SJSA1 (cell line): ENCODE measurements around a stretch of chr16.

DNA sequence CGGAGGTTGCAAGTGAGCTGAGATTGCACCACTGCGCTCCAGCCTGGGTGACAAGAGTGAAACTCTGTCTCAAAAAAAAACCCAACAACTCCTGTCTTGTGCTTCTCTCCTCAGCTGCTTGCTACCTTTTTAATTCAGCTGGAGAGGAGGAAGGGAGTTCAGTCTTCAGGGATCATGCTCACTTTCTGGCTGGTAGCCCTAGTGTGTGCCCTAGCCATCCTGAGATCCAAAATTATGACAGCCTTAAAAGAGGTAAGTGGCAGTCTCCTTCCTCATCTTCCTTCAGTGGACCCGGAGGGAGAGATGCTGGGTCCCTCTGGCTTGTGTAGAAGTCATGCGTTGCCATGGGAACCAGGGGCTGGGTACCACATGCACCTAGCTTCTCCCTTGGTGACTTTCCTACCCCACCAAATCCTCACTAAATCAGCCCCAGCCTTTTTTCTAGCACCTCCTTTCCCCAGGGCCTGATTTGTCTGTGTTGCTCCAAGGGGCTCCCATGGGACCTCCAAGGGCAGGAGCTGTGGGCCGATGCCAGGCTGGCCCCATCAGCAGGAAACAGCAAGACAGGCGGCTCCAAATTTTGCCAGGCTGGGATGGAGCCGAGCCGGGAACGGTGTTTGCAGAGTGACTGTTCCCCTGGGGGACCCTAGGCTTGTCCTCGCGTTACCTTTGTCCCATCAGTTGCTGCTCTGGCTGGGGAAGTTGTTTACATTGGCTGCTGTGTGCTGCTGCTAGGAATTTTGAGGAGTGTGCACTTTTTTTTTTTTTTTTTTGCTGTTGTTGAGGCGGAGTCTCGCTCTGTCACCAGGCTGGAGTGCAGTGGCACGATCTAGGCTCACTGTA, 65.2 kb downstream of the ABCC1 start:
- RAMPAGE, long total RNA, result no peak

DNA sequence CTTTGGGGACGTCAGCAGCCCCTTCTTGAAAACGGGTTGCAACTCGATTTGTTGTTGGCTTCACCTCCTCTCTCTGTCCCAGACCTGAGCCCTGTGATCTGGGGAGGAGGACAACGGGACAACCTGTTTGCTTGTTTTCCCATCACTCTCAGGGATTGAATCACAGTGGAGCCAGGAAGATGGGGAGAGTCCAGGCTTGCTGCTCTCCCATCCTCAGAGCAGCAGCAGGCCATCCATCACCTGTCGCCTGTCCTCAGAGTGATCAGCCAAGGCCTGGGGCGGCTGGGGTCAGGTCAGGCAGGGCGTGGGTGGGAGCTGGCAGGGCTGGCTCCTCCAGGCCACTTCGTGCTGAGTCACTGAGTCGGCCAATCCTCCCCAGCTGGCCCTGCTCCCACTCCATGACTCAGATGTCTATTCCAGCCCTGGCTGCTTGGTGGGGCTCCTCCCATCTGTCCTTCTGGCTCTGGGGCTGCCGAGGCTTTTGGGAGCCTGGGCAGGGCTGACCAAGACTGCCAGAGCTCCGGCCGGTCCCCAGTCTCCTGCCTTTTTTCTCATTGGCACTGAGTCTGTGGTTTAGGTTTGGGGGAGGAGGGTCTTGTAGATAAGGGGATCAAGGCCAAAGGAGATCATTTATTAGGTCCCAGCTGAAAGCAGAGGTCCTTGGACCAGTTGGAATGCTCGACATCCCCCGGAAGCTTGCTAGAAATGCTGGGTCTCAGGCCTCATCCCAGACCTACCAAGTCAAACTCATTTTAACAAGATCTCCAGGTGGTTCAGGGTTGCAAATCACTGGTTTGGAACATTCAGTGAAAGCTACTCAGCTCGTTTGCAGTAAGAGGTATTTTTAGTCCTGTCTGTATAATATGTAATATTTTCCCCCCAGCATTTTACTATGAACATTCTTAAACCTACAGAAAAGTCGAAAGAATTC, 72.7 kb downstream of the ABCC1 start:
- RAMPAGE, long total RNA, result no peak

GRCh38 chr16:16048060-16048432, 98.6 kb downstream of the ABCC1 start:
- RAMPAGE, long total RNA, result no peak

DNA sequence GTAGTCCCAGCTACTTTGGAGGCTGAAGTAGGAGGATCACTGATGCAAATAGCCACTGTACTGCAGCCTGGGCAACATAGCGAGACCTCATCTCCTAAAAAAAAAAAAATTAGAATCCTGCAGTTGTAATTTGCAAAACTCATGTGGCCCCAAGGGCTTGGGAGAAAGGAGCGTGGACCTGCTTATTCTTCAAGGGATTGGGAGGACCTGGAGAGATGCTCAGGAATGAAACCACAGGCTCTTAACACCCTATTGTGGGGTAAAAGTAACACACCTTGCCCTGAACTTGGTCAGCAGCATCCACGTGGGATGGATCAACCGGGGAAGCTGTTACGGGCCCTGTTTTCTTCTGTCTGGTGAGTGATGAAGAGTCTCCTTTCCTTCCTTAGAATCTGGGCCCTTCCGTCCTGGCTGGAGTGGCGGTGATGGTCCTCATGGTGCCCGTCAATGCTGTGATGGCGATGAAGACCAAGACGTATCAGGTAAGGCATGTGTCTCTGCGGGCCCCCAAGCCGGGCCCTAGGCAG, 103.0 kb downstream of the ABCC1 start:
- RAMPAGE, long total RNA, result no peak

DNA sequence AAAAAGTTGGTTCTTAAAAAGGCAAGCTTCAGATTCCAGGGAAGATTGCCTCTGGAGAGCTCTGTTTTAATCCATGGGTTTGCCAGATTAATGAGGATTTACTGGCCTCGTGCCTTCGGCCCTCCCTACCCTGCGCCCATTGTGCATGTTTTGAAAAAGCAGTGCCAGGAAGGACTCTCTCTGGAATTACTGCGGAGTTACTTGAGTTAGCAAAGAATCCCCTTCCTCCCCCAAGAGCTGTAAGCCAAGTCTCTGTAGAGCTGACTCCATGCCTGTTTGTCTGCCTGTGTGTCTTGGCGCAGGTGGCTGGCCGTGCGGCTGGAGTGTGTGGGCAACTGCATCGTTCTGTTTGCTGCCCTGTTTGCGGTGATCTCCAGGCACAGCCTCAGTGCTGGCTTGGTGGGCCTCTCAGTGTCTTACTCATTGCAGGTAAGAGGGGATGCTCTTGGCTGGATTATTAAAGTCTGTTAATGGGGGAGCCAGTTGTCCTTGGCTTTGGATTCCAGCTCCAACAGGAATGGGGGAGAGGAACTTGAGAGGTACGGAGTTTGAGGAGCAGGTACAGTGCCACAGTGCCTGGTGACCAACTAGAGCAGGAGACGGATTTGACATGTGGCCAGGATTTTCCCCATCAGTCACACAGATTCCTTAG, 98.7 kb downstream of the ABCC6 start:
- RAMPAGE, long total RNA, result no peak

DNA sequence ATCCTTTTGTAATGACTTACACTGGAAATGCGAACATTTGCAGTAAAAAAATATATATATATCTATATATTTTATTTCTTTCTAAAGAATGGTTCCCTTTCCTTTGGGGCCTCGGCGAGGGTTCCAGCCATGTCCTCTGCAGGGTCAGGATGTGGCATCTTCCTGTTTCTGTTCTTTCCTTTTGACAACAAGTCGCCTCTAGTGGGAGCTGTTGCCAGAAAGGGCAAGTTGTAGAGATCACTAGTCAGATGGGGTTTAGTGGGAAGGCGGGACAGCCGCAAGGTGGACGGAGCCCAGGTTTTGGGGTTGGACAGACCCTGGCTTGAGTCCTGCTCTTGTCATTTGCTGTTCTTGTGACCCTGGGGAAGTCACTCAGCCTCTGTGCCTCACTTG, 80.3 kb downstream of the ABCC6 start:
- RAMPAGE, long total RNA, result no peak

- RAMPAGE, long total RNA, result no peak
Measured at GRCh38 chr16:17238537-17239332, 232.0 kb downstream of the XYLT1 start.

GRCh38 chr16:17270445-17271112, 200.2 kb downstream of the XYLT1 start:
- RAMPAGE, long total RNA, result no peak

DNA sequence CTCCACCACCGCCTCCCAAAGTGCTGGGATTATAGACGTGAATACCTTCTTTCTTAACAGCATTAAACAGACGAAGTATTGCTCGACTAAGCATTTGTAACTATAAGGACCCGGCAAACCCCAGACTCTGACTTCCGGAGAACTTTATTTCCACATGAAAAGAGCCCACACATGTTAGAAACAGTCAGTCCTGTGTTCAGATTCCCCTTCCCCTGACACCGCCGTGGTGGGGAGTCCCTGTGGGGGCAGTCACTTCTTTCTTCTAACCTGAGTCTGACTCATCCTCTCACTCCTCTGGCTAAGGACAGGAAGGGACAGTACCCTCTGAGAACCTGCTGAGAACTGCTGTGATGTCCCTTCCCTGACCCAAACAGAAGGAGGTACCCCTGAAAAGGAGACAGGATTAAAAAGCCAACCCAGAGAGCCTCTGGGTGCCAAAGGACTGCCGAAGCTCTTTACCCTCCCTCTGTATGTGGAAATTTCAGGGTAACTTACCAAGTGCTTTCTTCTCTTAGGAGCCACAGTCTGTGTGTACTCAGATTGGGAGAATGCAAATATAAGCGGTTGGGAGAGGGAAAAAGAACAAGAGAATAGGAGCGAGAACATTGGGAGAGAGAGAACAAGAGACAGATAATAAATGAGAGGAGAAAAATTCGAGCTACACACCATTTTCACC, 165.0 kb downstream of the XYLT1 start:
- RAMPAGE, long total RNA, result no peak

DNA sequence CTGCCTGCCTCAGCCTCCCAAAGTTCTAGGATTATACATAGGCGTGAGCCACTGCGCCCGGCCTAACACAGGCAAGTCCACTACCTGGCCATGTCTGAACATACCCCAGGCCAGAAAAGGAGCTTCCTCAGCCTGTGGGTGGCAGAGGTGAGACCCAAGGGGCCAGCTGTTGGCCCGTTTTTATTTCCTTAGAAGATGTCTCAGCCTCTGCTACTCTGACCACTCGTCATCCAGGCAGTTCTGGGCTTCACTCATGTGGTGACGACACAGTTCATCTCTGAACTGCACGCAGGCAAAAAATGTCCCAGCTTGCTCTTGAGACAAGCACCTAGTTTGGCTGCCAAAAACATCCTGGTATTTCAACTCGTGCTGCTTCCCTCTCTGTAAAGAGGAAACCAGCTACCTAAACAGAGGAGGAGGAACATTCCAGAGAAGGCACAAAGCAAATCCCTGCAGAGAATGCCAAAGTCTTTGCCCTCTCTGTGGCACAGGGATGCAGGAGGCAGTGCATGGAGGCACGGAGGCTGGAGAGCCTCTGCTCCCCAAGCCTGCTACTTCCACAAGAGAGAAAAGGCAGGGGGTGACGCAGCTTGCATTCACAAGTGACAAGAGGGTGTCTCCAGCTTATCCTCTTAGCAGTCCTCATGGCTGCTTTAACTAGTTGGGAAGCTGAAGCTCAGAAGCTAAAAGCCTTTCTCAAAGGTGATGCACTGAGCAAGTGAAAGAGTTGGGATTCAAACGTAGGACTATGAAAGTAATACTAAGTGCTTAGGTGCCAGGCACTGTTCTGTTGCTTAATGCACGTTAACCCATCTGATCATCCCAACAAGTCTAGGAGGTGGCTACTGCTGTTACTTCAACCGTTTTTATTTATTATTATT, 125.6 kb downstream of the XYLT1 start:
- RAMPAGE, long total RNA, result no peak

DNA sequence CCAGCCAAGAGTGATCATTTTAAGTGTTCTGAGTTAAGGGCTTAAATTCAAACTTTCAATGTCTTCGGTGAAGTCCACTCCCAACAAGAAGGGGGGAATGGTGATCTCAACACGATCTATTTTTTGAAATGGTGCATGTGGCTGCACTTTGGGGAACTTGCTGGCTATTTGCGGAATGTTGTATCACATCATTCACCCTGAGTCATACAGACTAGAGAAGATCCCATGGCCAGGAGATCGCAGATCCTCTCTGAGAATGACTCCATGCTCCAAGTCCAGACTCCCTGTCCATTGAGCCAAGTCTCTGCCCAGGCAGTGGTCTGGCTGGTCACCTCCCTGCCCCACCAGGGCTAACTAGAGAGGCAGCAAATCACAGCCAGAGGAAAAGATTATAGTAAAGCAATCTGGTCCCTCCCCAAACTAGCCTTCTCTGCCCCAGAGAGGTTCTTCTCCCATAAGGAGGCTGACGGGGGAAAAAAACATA, 120.5 kb downstream of the XYLT1 start:
- RAMPAGE, long total RNA, result no peak

GRCh38 chr16:17369448-17370224, 101.1 kb downstream of the XYLT1 start:
- RAMPAGE, long total RNA, result no peak

GRCh38 chr16:17448891-17449507, 21.8 kb downstream of the XYLT1 start:
- RAMPAGE, long total RNA, result no peak

DNA sequence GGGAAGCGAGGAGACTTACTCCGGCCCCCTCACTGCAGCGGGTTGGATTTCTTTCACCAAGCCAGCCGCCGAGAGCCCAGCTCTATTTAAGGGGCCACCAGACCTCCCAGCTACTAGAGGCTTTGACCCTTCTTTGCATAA, 9.4 kb upstream of the NOMO2 start:
- RAMPAGE, long total RNA, result no peak

GRCh38 chr16:18794539-18794759, 4.3 kb upstream of the RPS15A start:
- RAMPAGE, long total RNA, result no peak

DNA sequence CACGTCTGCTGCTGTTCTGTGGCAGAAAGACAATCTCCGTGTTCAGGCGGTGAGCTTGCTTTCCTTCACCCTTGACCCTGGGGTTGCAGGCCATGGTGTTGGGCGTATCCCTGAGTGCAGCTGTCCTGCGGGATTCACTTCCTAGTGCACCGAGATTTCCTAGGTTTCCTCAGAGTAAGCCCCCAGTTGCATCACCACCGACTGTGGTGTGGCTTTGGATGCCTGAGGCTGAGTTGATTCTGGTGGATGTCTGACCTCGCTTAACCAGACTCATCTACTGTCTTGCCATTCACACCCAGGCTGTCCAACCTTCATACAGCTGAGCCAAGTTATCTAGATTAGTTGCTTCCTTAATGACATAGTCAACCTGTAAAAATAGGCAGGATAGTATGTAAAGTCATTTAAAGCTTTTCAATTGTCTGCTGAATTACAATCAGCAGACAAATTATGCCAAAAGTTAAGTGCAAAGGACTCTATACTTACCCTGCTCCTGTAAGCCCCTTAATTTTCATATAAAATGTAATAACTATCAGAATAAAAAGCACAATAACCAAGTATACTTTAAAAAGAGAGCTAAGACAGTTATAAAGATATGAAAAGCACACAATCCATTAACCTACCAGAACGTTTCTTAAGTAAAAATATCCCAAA, 8.1 kb upstream of the ARL6IP1 start:
- RAMPAGE, long total RNA, result no peak

DNA sequence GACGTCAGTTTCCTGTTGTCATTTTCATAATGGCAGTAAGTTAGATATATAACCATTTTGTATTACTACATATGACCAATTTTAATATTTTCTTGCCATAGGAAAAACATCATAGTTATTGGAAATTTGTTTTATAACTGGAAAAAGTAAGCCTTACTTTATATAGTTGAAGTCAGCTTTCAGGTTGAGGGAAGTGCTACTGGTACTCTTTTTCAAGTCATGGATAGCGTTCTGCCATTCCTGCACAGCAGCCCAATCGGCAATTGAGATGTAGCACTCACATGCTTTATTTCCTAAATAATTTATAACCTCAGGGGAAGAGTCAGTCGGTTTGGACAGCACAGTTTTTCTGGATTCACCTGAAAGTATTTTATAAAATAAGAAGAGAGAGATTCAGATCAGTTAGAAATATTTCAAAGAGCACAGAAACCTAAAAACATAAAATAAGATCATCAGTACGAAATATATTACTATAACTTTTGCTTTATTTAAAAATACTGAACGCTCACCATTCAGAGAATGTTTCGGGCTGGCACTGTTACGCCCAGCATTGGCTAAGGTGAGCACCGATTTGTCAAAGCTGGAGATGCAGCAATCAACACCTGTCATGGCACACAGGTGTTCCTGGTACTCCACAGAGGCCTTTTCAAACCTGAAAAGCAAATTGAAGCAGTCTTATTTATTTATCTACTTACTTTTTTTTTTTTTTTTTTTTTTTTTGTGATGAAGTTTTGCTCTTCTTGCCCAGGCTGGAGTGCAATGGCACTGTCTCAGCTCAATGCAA, 62.3 kb upstream of the ARL6IP1 start:
- RAMPAGE, long total RNA, result no peak

DNA sequence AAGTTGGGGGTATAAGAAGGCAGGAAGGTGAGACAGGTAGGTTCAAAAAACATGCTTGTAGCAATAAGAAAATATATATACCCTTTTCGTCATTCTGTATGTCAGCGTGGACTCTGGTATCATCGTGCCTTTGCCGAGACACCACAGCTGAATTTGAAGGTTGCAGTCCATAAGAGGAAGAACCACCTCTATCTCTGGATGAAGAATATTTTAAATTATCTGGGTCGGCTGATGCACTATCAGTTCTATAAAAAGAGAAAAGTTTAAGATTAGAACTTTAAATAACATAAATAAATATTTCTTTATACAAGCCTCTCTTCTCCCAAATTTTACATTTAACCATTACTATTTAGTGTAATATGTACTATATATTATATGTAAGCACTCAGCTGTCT, 29.5 kb downstream of the SMG1 start:
- RAMPAGE, long total RNA, result no peak

- RAMPAGE, long total RNA, result no peak
Measured at GRCh38 chr16:18927651-18928069, 1.5 kb upstream of the SMG1 start.

DNA sequence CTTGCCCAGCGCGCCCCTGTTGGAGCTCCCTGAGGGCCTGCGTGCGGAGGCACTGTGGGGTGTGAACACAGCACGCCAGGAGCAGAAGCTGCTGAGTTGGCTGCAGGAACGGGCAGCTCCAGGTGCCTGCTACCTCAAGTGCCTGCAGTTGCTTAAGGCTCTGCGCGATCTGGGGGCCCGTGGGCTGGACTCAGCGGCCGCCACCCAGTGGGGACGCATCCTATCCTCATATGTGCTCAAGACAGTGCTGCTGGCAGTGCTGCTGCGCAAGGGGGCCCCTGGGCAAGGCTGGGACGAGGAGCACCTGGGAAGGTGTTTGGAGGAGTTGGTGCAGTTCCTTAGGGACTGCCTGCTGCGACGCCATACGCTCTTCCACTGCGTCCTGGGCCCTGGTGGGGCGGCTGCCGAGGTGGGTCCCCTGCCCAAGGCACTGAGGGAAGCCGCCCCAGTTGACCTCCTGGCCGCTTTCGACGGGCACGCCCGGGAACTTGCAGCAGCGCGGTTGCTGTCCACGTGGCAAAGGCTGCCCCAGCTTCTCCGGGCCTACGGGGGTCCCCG, 1.8 kb downstream of the ITPRIPL2 start:
- RAMPAGE, long total RNA, result no peak